Keratinocyte (primary cell): ENCODE measurements around a stretch of chr3.

GRCh38 chr3:55601242-55602221 lies 114.4 kb upstream of the WNT5A start:
CAGE:
- cytosol, long polyA minus RNA: no peak
- cytosol, long polyA plus RNA: no peak
- long polyA plus RNA: no peak
- nucleus, long polyA minus RNA: no peak
- nucleus, long polyA plus RNA: no peak

GRCh38 chr3:55666807-55667258 lies 179.7 kb upstream of the WNT5A start:
CAGE:
- cytosol, long polyA minus RNA: no peak
- cytosol, long polyA plus RNA: no peak
- long polyA plus RNA: no peak
- nucleus, long polyA minus RNA: no peak
- nucleus, long polyA plus RNA: no peak

DNA sequence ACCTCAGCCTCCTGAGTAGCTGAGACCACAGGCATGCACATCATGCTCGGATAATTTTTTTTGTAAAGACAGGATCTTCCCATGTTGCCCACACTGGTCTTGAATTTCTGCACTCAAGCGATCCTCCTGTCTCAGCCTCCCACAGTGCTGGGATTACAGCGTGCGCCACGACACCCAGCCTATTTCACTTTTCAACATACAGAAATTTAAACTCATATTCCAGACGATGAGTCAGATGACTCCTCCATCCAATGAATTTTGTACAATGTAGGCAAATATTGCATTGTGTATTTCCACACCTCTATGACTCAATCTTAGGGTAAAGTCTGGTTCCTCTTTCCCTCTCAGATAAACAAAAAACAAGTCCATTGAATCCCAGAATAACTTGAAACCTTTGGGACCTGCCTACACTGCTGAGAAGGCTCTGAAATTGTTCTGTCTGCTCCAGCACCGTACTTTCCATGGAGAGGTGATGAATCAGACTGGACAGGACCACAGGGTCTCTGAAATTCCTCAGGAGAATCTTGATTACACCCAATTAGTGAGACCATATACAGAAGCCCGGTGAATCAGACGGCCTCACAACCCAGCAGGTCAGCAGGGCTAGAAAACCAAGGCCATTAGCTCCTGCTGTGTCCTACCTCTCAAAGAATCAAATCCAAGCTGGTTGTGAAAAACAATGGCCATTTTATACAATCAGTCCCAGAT lies 112.7 kb downstream of the ERC2 start:
CAGE:
- cytosol, long polyA minus RNA: no peak
- cytosol, long polyA plus RNA: no peak
- long polyA plus RNA: no peak
- nucleus, long polyA minus RNA: no peak
- nucleus, long polyA plus RNA: no peak

CAGE:
- cytosol, long polyA minus RNA: no peak
- cytosol, long polyA plus RNA: no peak
- long polyA plus RNA: no peak
- nucleus, long polyA minus RNA: no peak
- nucleus, long polyA plus RNA: no peak
These were observed 42.2 kb upstream of the TASOR start for GRCh38 chr3:56725138-56725773.

DNA sequence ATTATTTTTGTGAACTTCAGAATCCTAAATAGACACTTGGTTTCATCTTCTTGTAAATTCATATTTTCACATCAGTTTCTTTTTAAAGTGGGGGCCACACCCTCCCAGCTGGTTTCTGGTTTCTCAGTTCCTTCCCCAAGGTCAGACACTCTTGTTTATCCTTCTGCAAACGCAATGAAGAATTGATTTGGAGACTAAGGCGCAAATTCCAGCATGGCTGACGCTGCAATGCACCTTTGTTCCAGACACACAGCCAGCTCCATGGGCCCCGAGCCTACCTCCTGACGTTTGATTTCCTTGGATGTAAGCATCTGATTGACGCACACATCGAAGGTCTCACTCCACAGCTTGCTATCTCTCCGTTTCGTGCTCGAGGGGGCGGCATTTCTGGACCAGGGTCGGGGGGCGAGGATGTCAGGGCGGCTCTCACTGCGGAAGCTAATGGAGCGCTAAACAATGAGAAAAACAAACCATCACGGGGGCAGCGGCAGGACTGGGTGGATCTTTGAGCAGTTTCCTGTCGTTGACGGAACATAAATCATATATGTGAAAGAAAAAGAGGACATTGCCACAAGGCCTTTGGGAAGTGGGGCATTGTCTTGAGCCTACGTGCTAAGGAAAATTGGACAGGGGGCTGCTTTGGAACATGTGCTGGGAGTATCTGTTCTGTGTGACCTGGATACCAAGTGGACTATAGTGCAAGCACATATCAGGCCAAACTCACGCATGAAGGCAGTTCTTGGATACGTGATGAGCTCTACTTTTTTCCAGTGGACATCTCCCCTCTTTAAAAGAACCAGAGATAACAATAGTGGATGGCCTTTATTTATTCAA lies 46.8 kb downstream of the ARHGEF3 start:
CAGE:
- cytosol, long polyA minus RNA: no peak
- cytosol, long polyA plus RNA: no peak
- long polyA plus RNA: no peak
- nucleus, long polyA minus RNA: no peak
- nucleus, long polyA plus RNA: no peak

DNA sequence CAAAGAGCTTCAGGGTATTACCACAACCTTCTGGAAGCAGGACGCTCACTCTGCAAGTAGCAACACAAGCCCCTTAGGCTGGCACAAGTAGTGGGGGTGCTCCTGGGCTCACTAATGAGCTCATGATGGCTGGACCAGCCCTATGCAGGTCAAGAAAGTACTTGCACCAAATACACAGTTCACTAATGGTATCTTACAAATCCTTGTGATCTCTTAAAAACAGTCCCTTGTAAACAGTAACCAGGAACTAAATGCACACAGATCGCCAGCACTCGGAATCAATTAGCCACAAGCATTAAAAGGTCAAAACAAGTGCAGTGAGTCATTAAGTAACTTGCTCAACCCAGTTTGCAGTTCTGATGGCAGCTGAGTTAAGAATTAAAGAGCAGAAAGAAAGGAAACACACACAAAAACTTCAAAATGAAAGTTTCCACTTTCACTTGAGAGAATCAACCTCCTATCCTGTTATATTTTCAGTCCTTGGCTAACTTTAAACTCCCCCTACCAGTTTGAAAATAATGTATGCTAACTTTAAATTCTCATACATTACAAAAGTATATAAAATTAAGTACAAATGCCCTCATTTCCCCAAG lies 43.2 kb downstream of the ARHGEF3 start:
CAGE:
- cytosol, long polyA minus RNA: no peak
- cytosol, long polyA plus RNA: no peak
- long polyA plus RNA: no peak
- nucleus, long polyA minus RNA: no peak
- nucleus, long polyA plus RNA: no peak

GRCh38 chr3:57079629-57079975 lies 19.1 kb downstream of the SPATA12 start:
CAGE:
- cytosol, long polyA minus RNA: no peak
- cytosol, long polyA plus RNA: no peak
- long polyA plus RNA: no peak
- nucleus, long polyA minus RNA: no peak
- nucleus, long polyA plus RNA: no peak

CAGE:
- cytosol, long polyA minus RNA: start-site peak on the minus strand at chr3:57269559-57269571, 5 reads
- cytosol, long polyA plus RNA: no peak
- long polyA plus RNA: no peak
- nucleus, long polyA minus RNA: no peak
- nucleus, long polyA plus RNA: no peak
These were observed 22.7 kb downstream of the ASB14 start for GRCh38 chr3:57269317-57270587.

DNA sequence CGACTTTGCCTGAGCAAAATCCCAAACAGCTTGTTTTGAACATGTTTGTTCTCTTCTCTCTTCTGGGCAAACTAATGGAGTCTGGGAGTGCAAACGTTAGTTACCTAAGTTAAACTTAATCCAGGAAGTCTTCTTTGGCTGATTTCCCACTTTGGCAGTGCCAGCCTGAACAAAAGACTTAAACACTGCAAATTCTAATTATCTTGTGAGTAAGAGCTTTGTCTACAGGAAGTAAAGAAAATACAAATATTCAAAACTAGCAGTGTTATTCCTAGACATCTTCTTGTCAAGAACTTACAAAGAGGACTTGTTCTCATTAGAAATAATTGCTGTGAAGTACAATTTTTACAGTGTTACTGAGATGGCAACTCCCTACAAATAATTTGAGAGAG lies 16.7 kb upstream of the DENND6A start:
CAGE:
- cytosol, long polyA minus RNA: no peak
- cytosol, long polyA plus RNA: no peak
- long polyA plus RNA: no peak
- nucleus, long polyA minus RNA: no peak
- nucleus, long polyA plus RNA: no peak

DNA sequence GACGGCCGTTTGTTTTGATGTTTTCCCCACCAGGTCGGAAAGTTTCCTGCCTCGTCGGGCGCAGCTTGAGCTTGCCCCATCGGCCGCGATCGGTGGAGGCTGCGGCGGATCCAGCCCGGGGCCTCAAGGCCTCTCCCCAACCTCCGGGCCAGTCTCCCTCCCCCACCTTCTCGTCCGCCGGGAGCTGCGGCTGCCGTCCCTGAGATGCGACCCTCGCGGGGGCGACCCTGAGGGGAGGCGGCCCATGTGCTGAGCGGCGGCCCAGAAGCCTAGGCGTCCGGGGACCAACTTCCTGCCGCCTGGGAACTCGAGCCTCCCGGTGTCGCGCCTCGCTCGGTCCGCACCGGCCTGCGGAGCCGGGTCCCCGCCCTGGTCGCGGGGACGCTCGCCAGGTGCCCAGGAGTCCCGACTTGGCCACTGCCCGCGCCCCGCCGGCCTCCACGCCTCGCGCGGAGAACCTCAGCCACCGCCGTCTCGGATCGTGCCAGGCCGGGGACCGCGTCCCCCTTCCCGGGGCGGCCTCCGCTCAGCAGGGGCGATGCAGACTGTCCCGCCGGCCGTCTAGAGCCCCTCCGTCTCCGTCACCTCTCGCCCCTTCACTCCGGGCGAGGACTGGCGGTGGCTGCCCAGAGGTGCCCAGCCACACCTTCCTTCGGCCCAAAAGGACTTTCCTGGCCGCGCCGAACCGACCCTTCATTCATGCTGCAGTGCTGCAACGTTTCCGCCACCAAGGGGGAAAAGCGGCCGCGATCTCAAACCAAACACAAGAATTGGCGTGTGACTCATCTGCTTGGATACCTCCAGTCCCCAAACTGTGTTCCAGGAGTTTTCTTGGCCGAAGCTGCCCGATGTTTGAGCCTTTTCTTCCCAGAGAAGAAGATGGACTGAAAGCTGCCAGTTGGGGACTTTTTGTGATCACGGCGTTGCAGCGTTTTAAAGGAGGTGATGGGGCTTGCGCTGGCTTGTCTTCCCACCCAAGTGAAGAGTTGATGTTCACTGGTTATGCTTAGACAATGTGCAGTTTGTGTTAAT lies 722 bp downstream of the SLMAP start:
CAGE:
- cytosol, long polyA minus RNA: no peak
- cytosol, long polyA plus RNA: no peak
- long polyA plus RNA: no peak
- nucleus, long polyA minus RNA: no peak
- nucleus, long polyA plus RNA: no peak

DNA sequence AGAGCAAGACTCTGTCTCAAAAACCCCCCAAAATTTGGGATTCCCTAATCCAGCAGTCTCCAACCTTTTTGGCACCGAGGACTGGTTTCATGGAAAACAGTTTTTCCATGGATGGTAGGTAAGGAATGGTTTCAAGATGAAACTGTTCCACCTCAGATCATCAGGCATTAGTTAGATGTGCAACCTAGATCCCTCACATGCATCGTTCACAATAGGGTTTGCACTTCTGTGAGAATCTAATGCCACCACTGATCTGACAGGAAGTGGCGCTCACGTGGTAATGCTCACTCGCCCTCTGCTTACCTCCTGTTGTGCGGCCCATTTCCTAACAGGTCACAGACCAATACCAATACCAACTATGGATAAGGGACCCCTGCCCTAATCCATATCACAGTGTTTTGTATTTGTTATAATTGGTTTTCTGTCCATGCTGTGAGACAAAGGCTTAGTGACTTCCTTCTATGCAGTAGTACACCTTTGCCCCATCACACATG lies 58.9 kb downstream of the SLMAP start:
CAGE:
- cytosol, long polyA minus RNA: no peak
- cytosol, long polyA plus RNA: no peak
- long polyA plus RNA: no peak
- nucleus, long polyA minus RNA: no peak
- nucleus, long polyA plus RNA: no peak

DNA sequence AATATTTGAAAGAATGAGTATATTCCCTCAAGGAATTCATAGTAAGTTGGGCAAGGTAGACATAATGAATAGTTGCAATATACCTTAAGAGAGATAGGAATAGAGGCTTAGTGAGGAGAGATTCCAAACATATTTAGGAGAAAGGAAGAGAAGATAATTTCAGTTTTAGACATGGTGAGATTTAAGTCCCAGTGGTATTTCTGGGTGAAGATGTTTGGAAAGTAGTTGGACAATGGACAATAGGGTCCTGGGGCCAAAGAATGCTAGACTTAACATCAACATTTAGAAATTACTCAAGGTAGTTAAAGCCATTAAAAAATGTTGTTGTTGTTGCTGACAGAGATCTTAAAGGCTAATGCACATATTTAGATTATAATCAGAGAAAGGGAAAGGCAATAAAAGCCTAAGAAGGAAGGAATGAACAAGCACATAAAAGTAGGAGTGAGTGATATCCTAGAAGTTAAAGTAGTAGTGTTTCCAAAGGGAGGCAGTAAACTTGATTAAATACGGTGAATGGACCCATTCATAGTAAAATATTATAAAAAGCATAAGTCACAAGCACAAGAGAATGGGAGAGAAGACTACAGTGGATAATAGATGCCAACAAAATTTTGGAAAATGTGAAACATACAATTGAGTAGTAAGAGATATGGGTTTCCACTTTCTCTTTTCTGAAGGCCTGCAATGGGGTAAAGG lies 125.0 kb upstream of the FLNB start:
CAGE:
- cytosol, long polyA minus RNA: no peak
- cytosol, long polyA plus RNA: no peak
- long polyA plus RNA: no peak
- nucleus, long polyA minus RNA: start-site peak on the plus strand centred at position 166 of the sequence, 272 bp wide, 20 reads
- nucleus, long polyA plus RNA: no peak

DNA sequence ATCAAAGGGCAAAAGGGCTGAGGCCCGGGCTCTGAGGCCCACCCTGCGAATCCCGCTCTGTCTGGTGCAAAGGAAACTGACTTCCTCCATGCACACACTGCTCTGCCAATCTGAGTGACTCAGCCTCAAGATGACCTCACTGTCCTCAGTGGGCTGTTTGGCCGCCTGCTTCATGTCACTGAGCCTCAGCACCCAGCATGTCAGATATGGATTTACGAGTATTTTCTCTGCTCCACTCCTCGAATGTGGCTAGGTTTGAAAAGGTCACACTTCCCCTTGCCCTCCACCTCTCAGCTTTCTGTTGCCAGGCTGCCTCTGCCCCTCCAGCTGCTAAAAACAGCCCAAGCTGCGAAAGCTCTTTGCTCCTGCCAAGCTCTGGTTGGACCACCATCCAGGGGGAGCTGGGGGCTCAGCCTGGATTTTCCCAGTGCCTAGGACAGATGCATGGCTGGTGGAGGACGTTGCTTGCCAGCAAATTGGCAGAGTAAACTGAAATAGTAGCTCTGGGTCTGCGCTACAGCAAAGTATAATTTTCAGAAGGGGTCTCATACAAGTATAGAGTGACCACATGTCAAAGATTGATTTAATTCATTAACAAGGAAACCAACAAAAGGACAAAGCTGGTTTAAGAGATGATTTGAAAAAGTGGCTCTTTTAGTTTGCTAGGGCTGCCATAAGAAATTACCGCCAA lies 56.6 kb upstream of the FLNB start:
CAGE:
- cytosol, long polyA minus RNA: no peak
- cytosol, long polyA plus RNA: no peak
- long polyA plus RNA: no peak
- nucleus, long polyA minus RNA: no peak
- nucleus, long polyA plus RNA: no peak

CAGE:
- cytosol, long polyA minus RNA: no peak
- cytosol, long polyA plus RNA: no peak
- long polyA plus RNA: no peak
- nucleus, long polyA minus RNA: no peak
- nucleus, long polyA plus RNA: no peak
These were observed 55.9 kb upstream of the FLNB start for GRCh38 chr3:57952186-57952927.

DNA sequence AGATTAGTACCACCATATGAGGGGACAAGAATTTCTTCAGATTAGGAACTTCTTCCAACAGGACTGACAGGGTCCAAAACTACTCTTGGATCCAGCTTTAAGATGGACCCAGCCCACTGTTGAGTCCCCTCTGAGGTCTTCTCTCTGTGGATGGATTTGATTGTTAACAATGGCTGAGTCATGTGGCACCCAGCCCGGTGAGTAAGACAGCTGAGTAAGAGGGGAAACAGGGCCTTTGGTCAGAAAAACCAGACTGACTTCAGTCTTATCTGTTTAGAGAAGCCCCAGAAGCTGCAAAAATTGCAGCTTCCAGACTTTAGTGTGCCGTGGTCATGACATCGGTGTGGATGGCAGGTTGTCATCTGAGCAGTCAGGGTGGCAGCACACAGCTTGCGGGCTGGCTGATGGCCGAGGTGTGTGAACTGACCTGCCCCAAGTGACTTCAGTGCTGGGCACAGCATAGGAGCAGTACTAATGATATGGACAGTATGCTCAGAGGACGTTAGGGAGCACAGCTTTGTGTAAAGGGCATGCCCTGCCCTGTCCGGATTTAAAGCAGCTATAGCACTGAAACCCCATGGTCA lies 44.2 kb downstream of the FLNB start:
CAGE:
- cytosol, long polyA minus RNA: no peak
- cytosol, long polyA plus RNA: no peak
- long polyA plus RNA: no peak
- nucleus, long polyA minus RNA: no peak
- nucleus, long polyA plus RNA: no peak

CAGE:
- cytosol, long polyA minus RNA: no peak
- cytosol, long polyA plus RNA: no peak
- long polyA plus RNA: no peak
- nucleus, long polyA minus RNA: no peak
- nucleus, long polyA plus RNA: no peak
These were observed 46.4 kb downstream of the DNASE1L3 start for GRCh38 chr3:58164138-58165048.

GRCh38 chr3:58170509-58171392 lies 40.0 kb downstream of the DNASE1L3 start:
CAGE:
- cytosol, long polyA minus RNA: start-site peak on the plus strand at chr3:58170955-58171077, 31 reads; start-site peak on the minus strand at chr3:58171077-58171152, 13 reads
- cytosol, long polyA plus RNA: no peak
- long polyA plus RNA: no peak
- nucleus, long polyA minus RNA: start-site peak on the plus strand at chr3:58170640-58170973, 355 reads; start-site peak on the minus strand at chr3:58171072-58171241, 50 reads
- nucleus, long polyA plus RNA: no peak

DNA sequence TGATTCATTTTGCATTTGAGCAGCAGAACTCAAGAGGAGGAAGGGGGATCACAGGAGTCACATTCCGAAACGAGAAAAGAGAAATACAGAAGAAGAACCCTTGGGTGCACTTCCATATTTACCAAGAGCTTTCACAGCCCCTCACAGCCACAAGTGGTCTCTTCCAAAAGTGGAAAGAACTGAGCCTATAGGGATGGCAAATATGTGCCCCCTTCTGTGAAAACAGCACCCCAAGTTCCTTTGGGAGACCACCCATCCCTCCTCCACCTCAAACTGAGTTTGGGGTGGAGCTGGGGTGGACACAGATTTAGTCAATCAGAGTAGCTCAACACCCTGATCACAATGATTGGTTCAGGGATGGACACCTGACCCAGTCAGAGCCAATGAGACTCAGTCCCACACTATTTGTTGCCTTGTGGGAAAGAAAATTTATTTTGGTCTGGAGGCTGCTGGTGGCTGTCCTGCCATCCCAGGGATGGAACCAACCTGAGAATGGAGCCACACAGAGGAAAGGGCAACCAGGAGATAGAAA lies 10.8 kb downstream of the DNASE1L3 start:
CAGE:
- cytosol, long polyA minus RNA: no peak
- cytosol, long polyA plus RNA: no peak
- long polyA plus RNA: no peak
- nucleus, long polyA minus RNA: no peak
- nucleus, long polyA plus RNA: no peak

DNA sequence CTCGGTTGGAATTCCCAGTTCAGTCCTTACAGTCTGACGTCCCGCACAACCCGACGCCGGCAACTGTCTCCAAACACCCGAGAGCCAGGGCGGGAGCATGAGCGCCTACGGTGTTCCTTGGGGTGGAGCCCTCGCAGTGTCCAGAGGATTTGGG lies 788 bp upstream of the ABHD6 start:
CAGE:
- cytosol, long polyA minus RNA: no peak
- cytosol, long polyA plus RNA: no peak
- long polyA plus RNA: no peak
- nucleus, long polyA minus RNA: no peak
- nucleus, long polyA plus RNA: no peak

GRCh38 chr3:58285063-58285827 lies 20.8 kb upstream of the RPP14 start:
CAGE:
- cytosol, long polyA minus RNA: no peak
- cytosol, long polyA plus RNA: no peak
- long polyA plus RNA: no peak
- nucleus, long polyA minus RNA: no peak
- nucleus, long polyA plus RNA: no peak